Tibial nerve (tissue), 3 donors: ENCODE data around the genes OR4D10, OR4D11, CBLIF, MS4A4A and CD6.

GRCh38 chr11:59473098-59473511, at the start of gene OR4D10:
Gene OR4D10, plus strand, starts transcription at chr11:59473315.
- PRO-cap = no peak
- RAMPAGE, long total RNA, 3 experiments = no peak in any of the 3 experiments

DNA sequence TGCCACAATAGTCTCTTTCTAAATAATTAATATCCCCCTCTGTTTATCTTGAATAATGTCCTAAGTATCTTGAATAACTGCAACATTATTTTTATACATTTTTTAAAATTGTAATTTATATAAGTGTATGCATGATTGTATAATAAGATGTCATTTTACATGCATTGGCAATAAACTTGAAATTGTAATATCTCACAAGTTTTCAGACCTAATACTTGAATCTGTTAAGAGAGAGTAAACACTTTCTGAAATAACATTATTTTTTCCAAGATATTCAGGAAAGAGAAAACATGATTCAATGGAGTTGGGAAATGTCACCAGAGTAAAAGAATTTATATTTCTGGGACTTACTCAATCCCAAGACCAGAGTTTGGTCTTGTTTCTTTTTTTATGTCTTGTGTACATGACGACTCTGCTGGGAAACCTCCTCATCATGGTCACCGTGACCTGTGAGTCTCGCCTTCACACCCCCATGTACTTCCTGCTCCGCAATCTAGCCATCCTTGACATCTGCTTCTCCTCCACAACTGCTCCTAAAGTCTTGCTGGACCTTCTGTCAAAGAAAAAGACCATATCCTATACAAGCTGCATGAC, at the start of gene OR4D11:
Gene OR4D11, plus strand, starts transcription at position 299 of the 594 bp plus-strand sequence.
- PRO-cap = no peak
- RAMPAGE, long total RNA, 3 experiments = no peak in any of the 3 experiments

GRCh38 chr11:59550225-59550802, 39.0 kb downstream of the OR4D9 start:
- PRO-cap = no peak
- RAMPAGE, long total RNA, 3 experiments = no peak in any of the 3 experiments

- PRO-cap = no peak
- RAMPAGE, long total RNA, 3 experiments = no peak in any of the 3 experiments
Observed at GRCh38 chr11:59552823-59553231, 41.5 kb downstream of the OR4D9 start.

GRCh38 chr11:59557964-59558218, 46.6 kb downstream of the OR4D9 start:
- PRO-cap = no peak
- RAMPAGE, long total RNA, 3 experiments = no peak in any of the 3 experiments

GRCh38 chr11:59558219-59558691, 46.9 kb downstream of the OR4D9 start:
- PRO-cap = no peak
- RAMPAGE, long total RNA, 3 experiments = no peak in any of the 3 experiments

GRCh38 chr11:59706719-59707437, 6.8 kb downstream of the OR10V1 start:
- PRO-cap = no peak
- RAMPAGE, long total RNA, 3 experiments = no peak in any of the 3 experiments

DNA sequence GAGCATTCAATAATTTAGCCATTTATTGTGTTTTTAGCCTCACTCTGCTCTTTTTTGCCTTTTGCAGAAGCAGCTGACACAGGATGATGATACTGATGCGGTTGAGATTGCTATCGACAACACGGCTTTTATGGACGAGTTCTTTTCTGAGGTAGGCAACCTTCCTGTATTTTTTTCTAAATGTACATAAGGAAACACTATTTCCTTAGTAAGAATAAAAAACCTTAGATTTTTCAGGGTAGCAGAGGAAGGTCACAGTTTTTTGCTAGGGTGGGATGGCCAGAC, 17.9 kb downstream of the STX3 start:
- PRO-cap = no peak
- RAMPAGE, long total RNA, 3 experiments = no peak in any of the 3 experiments

- PRO-cap = no peak
- RAMPAGE, long total RNA, 3 experiments = no peak in any of the 3 experiments
Observed at GRCh38 chr11:59777620-59778593, 22.7 kb downstream of the STX3 start.

DNA sequence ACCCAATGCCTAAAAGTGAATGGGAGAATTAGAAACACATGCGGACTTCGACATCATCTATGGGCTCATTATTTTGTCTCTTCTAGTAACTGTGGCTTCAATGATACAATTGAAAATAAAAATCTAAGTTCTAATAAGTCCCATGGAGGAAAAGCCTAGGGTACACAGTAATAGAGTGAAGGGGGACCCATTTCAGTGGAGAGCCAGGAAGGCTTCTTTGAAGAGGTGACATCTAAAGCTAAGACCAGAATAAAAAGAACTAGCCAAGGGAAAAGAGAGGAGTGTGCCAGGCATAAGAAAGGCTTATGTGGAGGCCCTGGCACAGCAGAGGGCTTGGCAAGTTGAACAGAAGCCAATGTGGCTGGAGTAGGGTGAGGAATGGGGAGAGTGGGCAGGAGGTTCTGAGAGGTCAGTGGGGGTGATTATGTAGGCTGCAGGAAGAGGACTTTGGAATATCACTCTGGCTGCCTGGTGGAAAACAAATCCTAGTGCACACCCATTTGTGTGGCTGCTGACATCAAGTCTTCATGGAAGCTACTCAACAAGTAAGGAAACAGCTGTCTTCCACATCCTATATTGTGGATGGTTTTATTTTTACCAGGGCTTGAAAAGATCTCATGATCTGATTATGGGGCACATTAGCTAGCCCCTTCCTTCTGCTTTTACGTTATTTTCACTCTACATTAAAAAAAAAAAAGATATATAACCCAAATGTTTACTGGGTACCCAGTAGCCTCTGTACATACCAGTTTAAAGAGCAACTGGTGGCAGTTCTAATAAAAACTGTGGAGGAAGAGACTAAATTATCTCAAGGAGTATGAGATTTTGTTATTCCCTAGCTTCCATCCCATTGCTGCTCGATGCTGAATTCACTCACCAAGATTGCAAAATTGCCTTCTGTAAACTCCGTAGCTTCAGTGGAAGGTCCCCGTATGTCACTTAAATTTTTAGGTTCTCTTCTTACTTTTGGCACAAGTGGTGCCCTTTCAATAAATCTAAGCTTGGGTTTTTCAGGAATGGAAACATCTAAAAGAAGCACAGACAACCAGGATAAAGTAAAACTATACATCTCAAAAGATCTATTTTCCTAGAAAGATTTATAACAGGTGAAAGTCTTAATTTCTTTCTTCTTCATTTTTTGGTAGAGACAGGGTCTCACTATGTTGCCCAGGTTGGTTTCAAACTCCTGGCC, 3.4 kb downstream of the MRPL16 start:
- PRO-cap = no peak
- RAMPAGE, long total RNA, 3 experiments = no peak in any of the 3 experiments

- PRO-cap = no peak
- RAMPAGE, long total RNA, 3 experiments = no peak in any of the 3 experiments
Observed at GRCh38 chr11:59845427-59845761, at the start of gene CBLIF. Gene CBLIF, minus strand, starts transcription at chr11:59845499.

- PRO-cap = no peak
- RAMPAGE, long total RNA, 3 experiments = no peak in any of the 3 experiments
Observed at GRCh38 chr11:60193501-60194081, 10.7 kb upstream of the MS4A6A start.

- PRO-cap = no peak
- RAMPAGE, long total RNA, 3 experiments = no peak in any of the 3 experiments
Observed at GRCh38 chr11:60222418-60222836, 20.5 kb downstream of the MS4A4E start.

GRCh38 chr11:60251292-60251804, 8.4 kb upstream of the MS4A4E start:
- PRO-cap = no peak
- RAMPAGE, long total RNA, 3 experiments = no peak in any of the 3 experiments

- PRO-cap = unidirectional peak, plus-strand start at chr11:60280666
- RAMPAGE, long total RNA, 3 experiments = start-site peak on the plus strand in 3 of 3 experiments, at chr11:60280578-60280689 at its widest, 126 to 194 reads per replicate
Observed at GRCh38 chr11:60280284-60280947, at the start of gene MS4A4A. Gene MS4A4A, plus strand, starts transcription at chr11:60280666.

GRCh38 chr11:60457416-60458055, 1.9 kb downstream of the MS4A1 start:
- PRO-cap = no peak
- RAMPAGE, long total RNA, 3 experiments = no peak in any of the 3 experiments

DNA sequence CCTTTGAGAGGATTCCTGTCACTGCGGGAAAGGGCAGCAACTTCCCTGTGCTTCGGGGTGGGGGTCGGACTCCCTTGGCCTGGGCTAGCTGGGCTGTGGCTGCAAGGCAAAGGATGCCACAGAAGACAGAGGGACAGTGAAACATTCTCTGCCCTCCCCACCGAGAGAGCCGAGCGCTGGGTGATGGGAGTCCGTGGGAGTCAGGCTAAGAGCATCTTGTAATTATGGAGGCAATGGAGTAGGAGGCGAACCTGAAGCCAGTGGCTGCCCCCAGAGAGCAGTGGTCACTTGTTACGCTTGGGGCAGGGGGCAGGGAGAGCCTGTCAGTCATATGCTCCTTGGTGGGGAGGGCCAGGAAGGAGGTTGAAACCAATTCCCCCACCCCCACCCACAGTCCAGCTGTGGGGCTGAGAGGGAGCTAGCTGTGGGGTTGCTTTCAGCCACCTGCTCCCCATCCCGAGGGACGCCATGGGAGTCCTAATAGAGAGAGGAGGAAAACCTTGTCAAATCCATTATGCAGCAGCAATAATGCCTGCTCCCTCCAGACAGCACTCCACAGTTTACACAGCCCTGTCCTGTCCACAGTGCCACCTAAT, 1.1 kb downstream of the TMEM132A start:
- PRO-cap = no peak
- RAMPAGE, long total RNA, 3 experiments = no peak in any of the 3 experiments

GRCh38 chr11:60936898-60937571, 12.8 kb downstream of the TMEM132A start:
- PRO-cap = no peak
- RAMPAGE, long total RNA, 3 experiments = no peak in any of the 3 experiments

GRCh38 chr11:60971213-60972028, at the start of gene CD6:
Gene CD6, plus strand, starts transcription at chr11:60971680.
- PRO-cap = no peak
- RAMPAGE, long total RNA, 3 experiments = start-site peak on the plus strand in 1 of 3 experiments, at chr11:60971680-60971738 at its widest, 6 reads per replicate

DNA sequence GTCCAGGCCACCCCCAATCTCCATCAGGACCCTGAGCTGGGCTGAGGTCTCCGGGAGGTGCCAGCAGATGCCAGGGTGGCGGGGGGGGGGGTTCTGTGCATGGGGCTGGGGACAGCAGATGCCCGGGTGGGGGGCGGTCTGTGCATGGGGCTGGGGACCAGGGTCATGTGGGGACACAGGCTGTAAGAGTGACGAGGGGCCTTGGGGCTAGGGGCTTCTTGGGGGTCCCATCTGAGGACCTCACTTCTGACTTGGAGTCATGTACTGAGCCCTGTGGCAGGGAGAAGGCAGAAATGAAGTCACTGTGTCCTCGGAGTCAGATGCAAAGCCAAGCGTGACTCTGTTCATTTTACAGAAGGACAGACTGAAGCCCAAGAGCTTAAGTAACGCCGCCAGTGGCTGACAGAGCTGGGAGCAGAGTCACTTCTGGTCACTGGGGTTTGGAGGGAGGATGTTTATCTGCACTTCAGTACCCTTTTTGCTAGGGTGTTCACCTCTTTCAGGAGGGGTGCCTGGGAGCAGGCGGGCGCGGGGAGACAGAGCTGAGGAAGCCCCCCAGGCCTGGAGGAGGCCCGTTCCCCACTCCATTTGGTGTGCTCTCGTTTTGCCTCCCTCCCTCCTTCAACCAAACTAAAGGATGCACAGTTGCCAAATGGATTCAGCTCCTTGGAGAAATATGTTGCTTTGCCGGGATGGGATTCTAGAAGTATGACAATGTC, 10.7 kb downstream of the CD6 start:
- PRO-cap = no peak
- RAMPAGE, long total RNA, 3 experiments = no peak in any of the 3 experiments